ENCODE measurements around a stretch of chr10.

DNA sequence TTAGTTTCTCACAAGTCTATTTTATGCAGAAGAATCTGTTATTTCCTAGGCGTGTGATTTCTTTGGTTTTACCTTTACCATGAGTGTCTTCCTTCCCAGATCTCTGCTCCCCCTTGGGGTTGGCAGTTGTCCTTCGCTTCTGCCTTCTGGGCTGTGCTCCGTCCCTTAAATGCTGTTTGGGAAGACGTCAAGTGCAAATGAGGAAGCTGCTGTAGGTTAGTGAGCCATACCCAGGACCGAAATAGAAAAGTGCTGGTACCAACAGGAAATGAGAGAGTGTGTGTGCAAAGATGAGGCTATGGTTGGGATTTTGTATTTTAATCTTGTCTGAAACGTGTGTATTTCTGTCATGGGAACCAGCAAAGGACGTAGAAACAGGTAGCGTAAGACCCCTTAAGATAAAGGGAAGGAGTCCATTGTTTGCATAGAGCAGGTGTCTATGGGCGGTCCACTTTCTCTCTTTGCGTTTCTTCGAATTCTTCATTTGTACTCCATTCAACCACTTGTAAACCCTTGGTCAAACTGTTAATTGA is 299.7 kb downstream of the KLF6 start:
- PRO-cap, 7 experiments: peak in 2 of 7 experiments; most common minus-strand start position 141 of the sequence (in 2)
- RAMPAGE, long total RNA, 2 experiments: no peak in any of the 2 experiments

DNA sequence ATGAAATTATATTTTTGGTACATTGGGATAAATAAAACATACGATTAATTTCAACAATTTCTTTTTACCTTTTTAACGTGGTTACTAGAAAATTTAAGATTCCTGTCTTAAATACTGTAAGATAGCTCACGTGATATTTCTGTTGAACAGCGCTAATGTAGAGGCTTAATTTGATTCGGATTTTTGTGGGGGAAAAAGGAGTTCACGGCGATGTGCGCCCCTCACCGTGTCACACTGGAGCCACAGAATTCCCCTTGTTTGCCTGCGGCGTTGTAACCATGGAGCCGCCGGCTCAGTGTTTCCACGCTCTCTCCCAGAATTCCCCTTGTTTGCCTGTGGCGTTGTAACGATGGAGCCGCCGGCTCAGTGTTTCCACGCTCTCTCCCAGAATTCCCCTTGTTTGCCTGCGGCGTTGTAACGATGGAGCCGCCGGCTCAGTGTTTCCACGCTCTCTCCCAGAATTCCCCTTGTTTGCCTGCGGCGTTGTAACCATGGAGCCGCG is 228.9 kb downstream of the KLF6 start:
- PRO-cap, 7 experiments: peak in 2 of 7 experiments; most common plus-strand start position 326 of the sequence (in 1); most common minus-strand start position 236 of the sequence (in 2)
- RAMPAGE, long total RNA, 2 experiments: no peak in any of the 2 experiments

GRCh38 chr10:3574453-3574905 is 210.5 kb downstream of the KLF6 start:
- PRO-cap, 7 experiments: no peak in any of the 7 experiments
- RAMPAGE, long total RNA, 2 experiments: no peak in any of the 2 experiments

DNA sequence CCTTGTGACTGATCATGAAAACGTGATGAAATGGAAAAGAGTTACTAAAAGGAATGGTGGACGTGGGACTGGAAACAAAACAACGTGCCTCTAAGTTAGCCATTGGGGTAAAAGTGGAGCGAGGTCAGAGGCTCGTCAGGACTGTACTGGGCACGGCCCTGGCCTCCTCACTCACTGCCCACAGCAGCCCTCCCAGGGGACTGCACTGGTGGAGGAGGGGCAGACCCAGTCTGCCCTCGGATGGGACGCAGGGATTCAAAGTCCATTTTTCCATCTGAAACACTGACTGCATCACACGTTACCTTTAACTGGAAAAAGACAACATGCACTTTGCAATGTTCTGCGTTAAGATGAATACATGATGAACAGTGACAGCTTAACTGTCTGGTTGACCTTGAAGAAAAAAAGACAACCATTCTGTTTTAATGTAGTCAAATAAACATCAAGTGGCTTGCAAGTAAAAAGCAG is 19.0 kb downstream of the KLF6 start:
- PRO-cap, 7 experiments: no peak in any of the 7 experiments
- RAMPAGE, long total RNA, 2 experiments: no peak in any of the 2 experiments

DNA sequence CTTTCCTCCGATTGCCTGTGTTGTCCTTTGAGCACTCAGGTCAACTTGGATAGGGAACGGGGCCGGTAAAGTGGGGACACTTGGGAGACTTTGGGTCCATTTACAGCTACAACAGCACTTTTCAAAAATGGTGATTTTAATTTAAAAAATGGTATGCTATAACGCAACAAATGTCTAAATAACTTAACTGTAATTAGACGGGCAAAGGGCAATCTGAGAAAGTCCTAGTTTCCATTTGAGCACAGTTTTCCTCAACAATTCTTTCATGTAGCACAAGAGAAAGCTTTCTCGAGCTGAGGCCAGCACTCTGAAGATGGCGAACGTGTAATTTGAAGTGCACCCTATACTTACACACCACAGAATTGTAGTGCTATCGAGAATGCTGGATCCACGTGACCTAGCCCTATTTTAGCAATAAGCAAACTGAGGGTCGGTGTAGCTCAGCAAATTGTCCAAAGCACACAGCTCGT is 10.2 kb downstream of the KLF6 start:
- PRO-cap, 7 experiments: no peak in any of the 7 experiments
- RAMPAGE, long total RNA, 2 experiments: no peak in any of the 2 experiments

DNA sequence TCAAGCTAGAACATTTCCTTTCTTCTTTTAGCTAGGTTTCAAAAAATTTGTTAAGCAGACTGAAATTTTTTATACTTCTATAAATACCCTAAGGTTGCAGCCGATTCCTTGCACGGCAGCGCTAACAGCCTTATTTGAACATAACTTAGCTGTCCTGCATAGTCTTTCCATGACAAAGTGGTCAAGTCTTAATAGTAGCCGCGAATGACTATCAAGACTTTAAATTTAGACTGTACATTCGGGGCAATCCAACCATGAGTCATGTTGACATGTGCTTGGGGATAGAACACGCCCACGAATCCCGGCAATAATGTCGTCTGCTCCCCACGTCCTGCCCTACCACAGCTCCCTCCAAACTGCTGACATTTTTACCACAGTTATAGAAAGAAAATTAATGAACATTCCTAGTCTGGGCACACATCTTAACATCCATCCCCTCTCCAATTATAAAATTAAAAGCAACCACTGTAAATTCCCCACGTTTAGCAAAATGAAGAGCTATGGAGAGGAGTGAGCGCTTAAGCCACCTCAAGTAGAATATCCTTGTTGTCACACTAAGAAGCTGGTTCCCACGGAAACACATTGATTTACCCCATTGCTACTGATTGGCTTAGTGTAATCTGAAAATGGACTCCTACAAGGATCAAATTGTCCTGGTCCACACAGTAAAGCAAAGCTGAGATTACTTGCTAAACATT is 9.7 kb downstream of the KLF6 start:
- PRO-cap, 7 experiments: no peak in any of the 7 experiments
- RAMPAGE, long total RNA, 2 experiments: no peak in any of the 2 experiments

GRCh38 chr10:3775902-3776313 is 9.1 kb downstream of the KLF6 start:
- PRO-cap, 7 experiments: no peak in any of the 7 experiments
- RAMPAGE, long total RNA, 2 experiments: no peak in any of the 2 experiments

- PRO-cap, 7 experiments: no peak in any of the 7 experiments
- RAMPAGE, long total RNA, 2 experiments: no peak in any of the 2 experiments
Measured at GRCh38 chr10:3776314-3776654, 8.7 kb downstream of the KLF6 start.

GRCh38 chr10:3781949-3782764 is 2.9 kb downstream of the KLF6 start:
- PRO-cap, 7 experiments: peak in 2 of 7 experiments; most common plus-strand start chr10:3782653 (in 2); most common minus-strand start chr10:3782198 (in 1)
- RAMPAGE, long total RNA, 2 experiments: start-site peak on the plus strand in 1 of 2 experiments, at chr10:3782683-3782709 at its widest, 21 reads per replicate

DNA sequence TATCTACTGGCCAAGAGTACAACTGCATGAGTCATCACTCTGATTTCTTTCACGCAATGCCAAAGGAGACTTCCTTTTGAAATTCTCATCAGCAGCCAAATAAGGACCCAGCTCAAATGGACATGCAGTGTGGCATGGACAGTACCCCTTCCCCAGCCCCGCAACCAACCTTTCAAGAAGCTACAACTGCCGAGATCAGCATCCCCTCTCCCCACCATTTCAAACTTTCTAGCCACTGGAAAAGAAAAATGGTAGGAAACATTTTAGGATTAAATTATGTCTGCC is 2.0 kb downstream of the KLF6 start:
- PRO-cap, 7 experiments: peak in 6 of 7 experiments; most common plus-strand start position 79 of the sequence (in 3); most common minus-strand start position 176 of the sequence (in 1)
- RAMPAGE, long total RNA, 2 experiments: no peak in any of the 2 experiments

DNA sequence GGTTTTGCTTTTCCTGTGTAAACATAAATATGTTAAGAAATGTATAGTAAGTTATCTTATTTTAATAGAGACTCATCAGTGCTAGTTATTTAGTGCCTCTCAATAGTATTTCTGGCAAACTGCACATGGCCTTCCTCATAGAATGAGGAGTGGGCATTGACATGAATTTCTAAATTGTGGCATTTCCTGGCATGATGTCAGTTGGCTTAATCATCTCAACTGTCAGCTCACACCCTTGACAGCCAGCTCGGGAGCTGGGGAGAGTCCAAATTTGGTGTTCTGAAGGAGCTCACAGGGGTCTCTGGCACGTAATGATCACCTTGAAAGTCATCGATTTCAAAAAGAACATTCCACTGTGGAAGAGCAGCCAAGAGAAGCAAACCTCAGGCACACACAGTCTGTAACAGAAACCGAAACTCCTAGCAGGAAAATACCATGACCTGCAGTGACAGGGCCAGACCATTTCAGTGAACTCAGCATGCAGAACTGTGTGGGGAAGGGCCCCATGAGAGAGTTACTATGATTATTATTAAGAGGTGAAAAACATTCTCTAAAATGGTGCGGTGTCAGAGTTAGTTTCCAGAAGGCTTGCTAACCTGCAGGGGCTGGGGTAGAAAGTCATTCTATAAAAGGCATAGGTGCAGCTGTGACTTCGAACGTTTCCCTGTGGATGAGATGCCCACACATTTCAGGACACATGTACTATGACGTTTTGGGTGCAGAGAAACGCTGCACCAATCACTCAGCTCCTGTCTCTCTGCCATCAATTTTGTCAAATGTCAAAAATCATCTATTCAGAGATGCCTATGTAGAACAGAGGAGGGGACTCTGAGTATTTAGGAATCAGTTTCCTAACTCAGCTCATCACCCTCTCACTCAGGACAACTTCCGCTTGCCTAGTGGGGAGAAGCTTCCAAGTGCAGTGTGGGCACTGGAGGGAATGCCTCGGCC is 26.4 kb upstream of the KLF6 start:
- PRO-cap, 7 experiments: peak in 2 of 7 experiments; most common plus-strand start position 457 of the sequence (in 1); most common minus-strand start position 405 of the sequence (in 2)
- RAMPAGE, long total RNA, 2 experiments: no peak in any of the 2 experiments

- PRO-cap, 7 experiments: no peak in any of the 7 experiments
- RAMPAGE, long total RNA, 2 experiments: no peak in any of the 2 experiments
Measured at GRCh38 chr10:3852014-3852210, 66.9 kb upstream of the KLF6 start.

- PRO-cap, 7 experiments: no peak in any of the 7 experiments
- RAMPAGE, long total RNA, 2 experiments: no peak in any of the 2 experiments
Measured at GRCh38 chr10:3852996-3853416, 68.0 kb upstream of the KLF6 start.

DNA sequence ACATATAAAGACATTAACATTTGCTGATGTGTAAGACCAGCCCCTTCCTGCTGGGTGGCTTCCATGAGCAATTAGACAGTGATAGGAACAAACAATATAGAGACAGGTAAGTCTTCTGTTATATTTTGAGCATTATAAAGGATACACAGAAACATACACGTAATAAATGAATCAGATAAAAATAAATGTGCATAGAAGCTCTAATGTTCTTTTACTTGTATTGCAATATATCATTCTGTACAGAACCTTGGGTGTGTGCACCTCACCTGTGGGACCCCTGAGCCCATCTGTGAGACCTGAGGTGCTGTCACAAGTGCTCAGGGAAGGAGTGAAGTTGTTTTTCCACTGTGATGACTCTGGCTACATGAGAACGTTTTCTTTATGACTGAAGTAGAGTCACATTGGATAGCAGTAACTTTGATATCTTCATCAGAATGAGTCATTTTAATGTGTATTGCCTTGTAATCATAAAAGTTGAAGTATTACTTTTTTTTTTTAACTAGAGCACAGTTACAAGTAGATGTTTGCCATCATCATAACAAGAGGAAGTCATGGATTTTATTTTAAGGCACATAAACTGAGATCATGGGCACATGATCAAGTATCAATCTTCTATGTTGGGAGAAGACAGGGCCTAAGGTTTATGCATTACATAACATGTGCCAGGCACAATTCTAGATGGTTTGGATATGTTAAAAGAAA is 82.4 kb upstream of the KLF6 start:
- PRO-cap, 7 experiments: no peak in any of the 7 experiments
- RAMPAGE, long total RNA, 2 experiments: no peak in any of the 2 experiments

GRCh38 chr10:3908268-3908480 is 123.2 kb upstream of the KLF6 start:
- PRO-cap, 7 experiments: no peak in any of the 7 experiments
- RAMPAGE, long total RNA, 2 experiments: no peak in any of the 2 experiments

GRCh38 chr10:4034721-4035764 is 250.0 kb upstream of the KLF6 start:
- PRO-cap, 7 experiments: peak in 2 of 7 experiments; most common plus-strand start chr10:4035268 (in 1); most common minus-strand start chr10:4035441 (in 2)
- RAMPAGE, long total RNA, 2 experiments: no peak in any of the 2 experiments

DNA sequence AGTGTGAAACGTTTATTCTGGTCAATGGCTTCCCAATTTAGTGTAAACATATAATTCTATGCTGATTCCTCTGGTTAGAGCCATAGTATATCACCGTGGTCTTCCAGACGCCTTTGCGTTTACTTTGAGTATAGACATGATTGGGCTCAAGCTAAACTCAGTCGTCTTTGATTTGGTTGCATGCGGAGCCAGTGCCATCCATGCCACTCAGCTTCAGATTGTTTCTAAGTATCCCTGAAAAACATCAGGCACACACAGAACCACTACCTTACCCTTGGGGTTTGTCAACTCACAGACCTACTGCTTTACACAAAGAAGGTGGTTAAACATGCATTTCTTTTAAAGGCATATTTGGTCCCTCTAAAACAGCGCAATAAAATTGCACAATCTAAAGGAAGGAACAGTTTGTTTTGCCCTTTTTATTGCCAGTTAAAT is 273.6 kb upstream of the KLF6 start:
- PRO-cap, 7 experiments: no peak in any of the 7 experiments
- RAMPAGE, long total RNA, 2 experiments: no peak in any of the 2 experiments

GRCh38 chr10:4068276-4068611 is 283.2 kb upstream of the KLF6 start:
- PRO-cap, 7 experiments: no peak in any of the 7 experiments
- RAMPAGE, long total RNA, 2 experiments: no peak in any of the 2 experiments

GRCh38 chr10:4121471-4122332 is 336.7 kb upstream of the KLF6 start:
- PRO-cap, 7 experiments: peak in 4 of 7 experiments; most common plus-strand start chr10:4122059 (in 1); most common minus-strand start chr10:4121787 (in 3)
- RAMPAGE, long total RNA, 2 experiments: no peak in any of the 2 experiments

- PRO-cap, 7 experiments: no peak in any of the 7 experiments
- RAMPAGE, long total RNA, 2 experiments: no peak in any of the 2 experiments
Measured at GRCh38 chr10:4123222-4123666, 338.2 kb upstream of the KLF6 start.

All from ovary (tissue), 7 donors.